Measurements from ENCODE around the genes DCAF12L1, ZNF280C and OR13H1.

GRCh38 chrX:123676767-123677395 lies 56.0 kb downstream of the THOC2 start:
- PRO-cap, 2 experiments: no peak in any of the 2 experiments

DNA sequence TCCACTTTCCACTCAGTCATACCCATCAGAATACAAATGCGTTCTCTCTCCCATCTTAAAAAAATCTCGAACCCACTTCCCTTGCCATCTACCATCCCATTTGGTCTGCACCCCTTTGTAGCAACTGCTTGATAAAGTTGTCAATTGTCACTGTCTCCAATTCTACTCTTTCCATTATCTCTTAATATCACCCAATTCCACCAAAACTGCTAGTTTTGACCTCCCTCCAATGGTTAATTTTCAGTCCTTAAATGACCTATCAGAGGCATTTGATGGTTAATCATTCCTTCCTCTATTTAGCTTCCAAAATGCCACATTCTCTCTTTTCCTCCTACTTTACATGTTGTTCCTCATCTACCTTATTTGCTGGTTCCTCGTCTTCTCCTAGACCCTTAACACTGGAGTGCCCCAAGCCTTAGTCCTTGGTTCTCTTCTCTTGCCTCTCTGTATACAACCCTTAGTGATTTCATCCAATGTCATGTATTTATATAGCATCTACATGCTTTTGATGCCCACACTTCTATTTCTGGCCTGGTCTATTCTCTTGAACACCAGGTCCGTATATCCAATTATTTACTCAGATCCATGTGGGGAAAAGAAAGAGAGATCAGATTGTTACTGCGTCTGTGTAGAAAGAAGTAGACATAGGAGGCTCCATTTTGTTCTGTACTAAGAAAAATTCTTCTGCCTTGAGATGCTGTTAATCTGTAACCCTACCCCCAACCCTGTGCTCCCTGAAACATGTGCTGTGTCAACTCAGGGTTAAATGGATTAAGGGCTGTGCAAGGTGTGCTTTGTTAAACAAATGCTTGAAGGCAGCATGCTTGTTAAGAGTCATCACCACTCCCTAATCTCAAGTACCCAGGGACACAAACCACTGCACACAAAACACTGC lies 53.5 kb downstream of the THOC2 start:
- PRO-cap, 2 experiments: no peak in any of the 2 experiments

DNA sequence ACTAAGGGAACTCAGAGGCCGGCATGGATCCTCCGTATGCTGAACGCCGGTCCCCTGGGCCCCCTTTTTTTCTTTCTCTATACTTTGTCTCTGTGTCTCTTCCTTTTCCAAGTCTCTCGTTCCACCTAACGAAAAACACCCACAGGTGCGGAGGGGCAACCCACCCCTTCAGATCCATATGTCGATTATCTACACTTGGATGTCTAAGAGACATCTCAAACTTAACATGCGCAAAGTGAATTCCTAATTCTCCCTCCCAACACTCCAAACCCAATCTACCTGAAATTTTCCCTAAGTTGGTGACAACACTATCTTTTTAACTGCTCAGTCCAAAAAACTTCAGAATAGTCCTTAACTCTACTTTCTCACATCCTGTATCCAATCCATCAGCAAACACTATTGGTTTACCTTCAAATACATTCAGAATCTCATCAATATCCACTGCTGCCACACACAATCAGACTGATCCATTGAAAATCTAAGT lies 52.3 kb downstream of the THOC2 start:
- PRO-cap, 2 experiments: no peak in any of the 2 experiments

GRCh38 chrX:124194234-124194712 lies 138.2 kb upstream of the TEX13D start:
- PRO-cap, 2 experiments: no peak in any of the 2 experiments

- PRO-cap, 2 experiments: peak in 2 of 2 experiments; most common plus-strand start chrX:124217719 (in 1); most common minus-strand start chrX:124217629 (in 1)
These were observed 114.8 kb upstream of the TEX13D start for GRCh38 chrX:124217350-124218326.

- PRO-cap, 2 experiments: no peak in any of the 2 experiments
These were observed 74.8 kb downstream of the TEX13C start for GRCh38 chrX:125394429-125394851.

DNA sequence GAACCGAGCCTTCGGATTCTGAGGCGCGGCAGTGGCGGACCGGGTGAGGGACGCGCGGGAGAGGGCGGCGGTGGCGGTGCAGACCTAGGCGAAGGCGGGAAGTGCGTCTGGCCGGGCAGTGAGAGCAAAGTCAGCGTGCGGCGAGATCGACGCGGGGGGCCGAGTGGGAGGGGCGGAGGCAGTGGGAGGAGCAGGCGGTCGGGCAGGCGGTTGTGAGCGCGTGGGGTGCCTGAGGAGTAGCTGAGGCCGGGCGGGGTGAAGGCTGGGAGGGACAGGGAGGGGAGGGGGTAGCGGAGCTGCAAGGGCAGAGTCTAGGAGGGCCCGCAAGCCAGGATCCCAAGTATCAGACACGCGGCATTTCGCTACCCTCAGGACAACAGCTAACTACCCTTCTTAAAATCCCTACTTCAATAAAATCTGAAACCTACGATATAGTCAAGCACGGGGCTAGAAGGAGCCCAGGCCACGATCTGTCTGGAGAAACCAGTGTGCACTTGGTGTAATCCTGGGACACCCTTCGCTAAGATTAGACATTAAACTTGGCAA lies at the start of gene DCAF12L1:
DCAF12L1 (minus strand) TSS at position 109 of the 546 bp plus-strand sequence.
- PRO-cap, 2 experiments: no peak in any of the 2 experiments

DNA sequence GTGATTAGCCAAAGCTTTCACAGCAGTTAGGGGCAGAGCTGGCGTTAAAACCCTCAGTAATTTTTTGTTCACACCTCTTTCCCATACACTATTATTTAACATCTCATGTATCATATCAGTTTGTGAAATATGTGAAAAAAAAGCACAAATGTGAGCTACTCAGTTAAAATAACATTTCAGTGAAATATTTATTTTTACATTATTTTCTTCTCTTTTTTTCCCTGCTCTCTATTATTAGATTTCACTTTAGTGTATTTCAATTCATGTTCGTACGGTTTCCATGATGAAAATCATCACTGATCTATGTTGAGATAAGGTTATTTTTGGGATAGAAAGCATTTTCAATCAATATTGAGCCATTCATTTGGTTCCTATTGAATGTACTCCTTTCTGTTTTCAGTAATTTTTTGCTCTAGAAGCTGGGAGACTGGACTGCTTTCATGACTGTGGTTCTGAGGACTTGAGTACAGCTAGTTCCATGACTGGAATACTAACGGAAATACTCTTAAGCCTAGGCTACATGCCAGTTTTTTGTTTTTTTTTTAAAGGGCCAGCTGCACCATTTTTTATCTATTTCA lies 16.5 kb downstream of the PRR32 start:
- PRO-cap, 2 experiments: no peak in any of the 2 experiments

- PRO-cap, 2 experiments: no peak in any of the 2 experiments
These were observed 25.6 kb downstream of the SMARCA1 start for GRCh38 chrX:129497621-129498119.

GRCh38 chrX:129701778-129702265 lies 37.0 kb upstream of the XPNPEP2 start:
- PRO-cap, 2 experiments: no peak in any of the 2 experiments

DNA sequence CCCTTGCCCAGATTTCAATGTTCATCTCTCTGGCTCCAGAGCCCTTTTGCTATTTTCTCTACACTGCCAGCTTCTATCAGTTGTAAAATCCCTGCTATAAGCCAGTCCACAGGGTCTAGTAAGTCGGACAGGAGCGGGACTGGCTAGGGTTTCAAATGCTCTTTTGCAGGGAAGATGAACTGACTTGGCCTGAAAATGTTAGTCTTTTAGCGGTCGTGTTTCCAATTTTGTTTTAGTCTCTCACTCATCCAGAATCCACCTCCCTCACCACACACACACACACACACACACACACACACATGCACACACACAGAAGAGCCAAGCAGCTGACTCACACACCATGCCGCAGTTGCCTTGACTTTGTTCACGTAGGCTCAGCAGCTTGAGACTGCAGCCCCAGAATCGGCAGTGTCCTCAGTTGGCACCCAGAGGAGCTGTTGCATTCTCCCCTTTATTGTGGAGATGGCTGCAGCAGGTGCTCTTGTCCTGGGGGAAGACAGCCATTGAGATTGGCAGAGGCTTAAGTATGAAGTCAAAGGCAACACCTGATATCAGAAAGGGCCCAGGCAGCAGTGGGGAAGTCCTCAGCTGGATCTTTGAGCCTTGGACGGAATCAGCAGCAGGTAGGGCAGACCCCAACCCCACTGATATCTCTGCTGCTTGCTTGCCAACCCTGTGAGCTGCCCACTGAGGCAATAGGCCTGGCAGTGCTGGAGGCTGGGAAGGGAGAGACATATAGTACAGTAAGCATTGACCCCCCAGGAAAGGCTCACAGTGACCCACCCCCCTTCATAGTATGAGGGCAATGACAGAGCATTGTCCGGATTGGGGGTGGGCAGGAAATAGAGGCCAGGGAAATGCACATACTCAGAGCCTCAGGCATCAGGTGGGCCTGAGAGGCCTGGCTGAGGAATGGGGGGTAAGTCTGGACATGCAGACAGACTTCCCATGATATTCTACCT lies 20.8 kb upstream of the XPNPEP2 start:
- PRO-cap, 2 experiments: no peak in any of the 2 experiments

GRCh38 chrX:129930770-129931324 lies 24.9 kb downstream of the UTP14A start:
- PRO-cap, 2 experiments: no peak in any of the 2 experiments

GRCh38 chrX:130020744-130021316 lies 38.4 kb downstream of the BCORL1 start:
- PRO-cap, 2 experiments: no peak in any of the 2 experiments

- PRO-cap, 2 experiments: no peak in any of the 2 experiments
These were observed 46.2 kb downstream of the ELF4 start for GRCh38 chrX:130064137-130064538.

DNA sequence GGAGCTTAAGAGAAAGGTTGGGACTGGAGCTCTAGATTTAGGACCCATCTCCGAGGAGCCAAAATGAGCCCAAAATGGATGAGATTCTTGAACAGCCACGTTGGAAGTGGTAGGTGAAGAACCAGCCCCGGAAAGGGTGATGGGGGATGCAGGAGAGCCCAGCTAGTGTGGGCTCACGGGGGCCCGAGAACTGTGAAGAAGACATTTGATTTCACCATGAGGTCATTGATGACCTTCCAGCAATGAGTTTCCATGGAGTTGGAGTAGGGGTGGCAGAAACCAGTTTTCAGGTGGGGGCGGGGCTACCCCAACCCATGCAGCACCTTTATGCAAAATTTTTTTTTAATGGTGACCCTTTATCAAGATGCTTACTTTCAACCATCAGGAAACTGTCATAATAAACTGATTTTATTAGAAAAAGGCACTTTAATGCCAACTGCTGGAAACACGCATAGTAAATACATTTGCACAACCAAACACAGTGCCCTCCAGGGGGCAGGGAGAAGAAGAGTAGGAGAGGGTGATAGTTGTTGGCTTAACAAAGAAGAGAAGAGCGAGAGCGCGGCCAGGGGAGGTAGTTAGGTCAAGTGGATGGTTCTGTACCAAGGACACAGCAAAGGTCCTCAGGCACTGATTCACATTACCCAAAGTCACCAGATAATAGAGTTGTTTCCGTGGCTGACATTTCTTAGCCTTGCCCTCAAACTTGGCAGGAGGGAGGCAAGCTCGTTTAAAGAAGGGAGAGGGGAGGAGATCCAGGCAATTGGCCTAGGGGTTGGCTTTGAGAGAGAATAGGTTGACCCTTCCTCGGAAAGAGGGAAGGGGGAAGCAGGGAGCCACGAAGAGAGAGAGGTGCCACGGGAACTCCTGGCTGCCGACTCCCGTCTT lies 45.5 kb downstream of the ELF4 start:
- PRO-cap, 2 experiments: no peak in any of the 2 experiments

DNA sequence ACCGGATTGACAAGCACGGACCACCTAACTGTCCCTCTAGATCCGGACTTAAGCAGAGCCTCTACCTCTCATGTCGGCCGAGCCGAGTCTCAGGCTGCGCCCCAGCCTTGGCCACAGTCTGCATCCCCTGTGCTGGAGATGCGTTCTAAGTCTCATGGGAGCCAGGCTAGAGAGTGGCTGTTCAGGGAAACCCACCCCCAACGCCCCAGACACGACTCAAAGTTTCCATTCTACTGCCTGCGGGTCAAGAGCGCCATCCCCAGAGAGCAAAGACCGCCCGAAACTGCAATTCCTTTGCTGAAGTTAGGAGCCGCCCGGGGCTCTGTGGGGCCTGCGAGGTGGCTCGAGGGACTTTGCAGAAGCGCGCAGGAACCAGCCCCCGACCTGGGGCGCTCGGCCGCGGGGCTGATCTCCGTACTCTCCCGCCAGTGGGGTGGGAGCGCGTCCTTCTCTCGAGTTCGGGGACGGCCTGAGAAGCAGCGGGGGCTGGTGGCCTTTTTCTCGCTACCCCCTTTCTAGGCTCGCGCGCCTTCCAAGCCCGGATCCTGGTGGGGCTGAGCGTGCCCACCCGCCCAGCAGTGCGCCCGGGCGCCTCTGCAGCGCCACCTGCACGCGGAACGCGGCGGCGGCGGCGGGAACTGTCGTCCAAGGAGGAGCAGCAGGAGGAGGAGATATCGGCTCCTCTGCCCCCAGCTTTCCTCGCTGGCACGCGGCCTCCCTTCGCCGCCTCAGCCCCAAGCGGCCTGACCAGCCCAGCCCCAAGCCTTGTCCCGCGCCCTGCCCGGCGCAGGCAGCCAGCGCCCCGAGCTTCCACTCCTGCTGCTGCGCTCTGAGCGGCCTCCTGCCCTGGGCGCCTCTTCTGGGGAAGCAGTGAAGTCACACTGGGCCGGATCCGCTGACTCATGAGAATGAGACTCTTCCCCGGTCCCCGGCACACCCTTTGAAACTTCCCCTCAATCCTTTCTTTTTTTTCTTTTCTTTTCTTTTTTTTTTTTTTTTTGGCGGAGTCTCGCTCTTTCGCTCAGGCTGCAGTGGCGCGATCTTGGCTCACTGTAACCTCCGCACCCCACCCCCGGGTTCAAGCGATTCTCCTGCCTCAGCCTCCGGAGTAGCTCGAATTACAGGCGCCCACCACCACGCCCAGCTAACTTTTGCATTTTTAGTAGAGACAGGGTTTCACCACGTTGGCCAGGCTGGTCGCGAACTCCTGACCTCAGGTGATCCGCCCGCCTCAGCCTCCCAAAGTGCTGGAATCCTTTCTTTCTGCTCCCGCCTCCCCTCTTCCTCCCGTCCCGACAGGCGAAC lies 10.4 kb upstream of the ELF4 start:
- PRO-cap, 2 experiments: no peak in any of the 2 experiments

DNA sequence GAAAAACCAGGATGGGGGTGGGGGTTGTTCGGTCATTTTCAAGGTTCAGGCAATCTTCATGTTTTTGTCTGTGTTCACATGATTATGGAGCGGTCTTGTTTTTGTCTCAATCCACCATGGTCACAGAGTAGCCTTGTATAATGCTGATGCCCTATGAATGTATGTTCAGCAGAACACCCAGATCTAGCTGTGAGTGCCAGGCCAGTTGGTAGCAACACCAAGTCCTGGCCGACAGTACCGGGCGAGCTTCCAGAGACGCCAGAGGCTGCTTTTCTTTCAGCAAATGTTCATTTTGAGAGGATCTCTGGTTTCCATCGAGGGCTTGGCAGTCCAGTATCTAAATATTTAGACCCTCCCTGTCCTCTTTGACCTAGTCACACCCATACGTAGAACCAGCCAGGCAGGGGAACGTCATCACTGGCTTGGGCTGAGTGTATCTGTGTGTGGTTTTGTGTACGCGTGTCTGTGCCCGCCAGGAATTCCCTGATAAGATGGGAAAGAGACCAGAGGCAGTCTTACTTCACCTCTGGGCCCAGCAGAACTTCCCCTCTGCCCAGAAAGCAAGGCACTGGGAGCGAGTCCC lies 14.7 kb upstream of the ELF4 start:
- PRO-cap, 2 experiments: no peak in any of the 2 experiments

DNA sequence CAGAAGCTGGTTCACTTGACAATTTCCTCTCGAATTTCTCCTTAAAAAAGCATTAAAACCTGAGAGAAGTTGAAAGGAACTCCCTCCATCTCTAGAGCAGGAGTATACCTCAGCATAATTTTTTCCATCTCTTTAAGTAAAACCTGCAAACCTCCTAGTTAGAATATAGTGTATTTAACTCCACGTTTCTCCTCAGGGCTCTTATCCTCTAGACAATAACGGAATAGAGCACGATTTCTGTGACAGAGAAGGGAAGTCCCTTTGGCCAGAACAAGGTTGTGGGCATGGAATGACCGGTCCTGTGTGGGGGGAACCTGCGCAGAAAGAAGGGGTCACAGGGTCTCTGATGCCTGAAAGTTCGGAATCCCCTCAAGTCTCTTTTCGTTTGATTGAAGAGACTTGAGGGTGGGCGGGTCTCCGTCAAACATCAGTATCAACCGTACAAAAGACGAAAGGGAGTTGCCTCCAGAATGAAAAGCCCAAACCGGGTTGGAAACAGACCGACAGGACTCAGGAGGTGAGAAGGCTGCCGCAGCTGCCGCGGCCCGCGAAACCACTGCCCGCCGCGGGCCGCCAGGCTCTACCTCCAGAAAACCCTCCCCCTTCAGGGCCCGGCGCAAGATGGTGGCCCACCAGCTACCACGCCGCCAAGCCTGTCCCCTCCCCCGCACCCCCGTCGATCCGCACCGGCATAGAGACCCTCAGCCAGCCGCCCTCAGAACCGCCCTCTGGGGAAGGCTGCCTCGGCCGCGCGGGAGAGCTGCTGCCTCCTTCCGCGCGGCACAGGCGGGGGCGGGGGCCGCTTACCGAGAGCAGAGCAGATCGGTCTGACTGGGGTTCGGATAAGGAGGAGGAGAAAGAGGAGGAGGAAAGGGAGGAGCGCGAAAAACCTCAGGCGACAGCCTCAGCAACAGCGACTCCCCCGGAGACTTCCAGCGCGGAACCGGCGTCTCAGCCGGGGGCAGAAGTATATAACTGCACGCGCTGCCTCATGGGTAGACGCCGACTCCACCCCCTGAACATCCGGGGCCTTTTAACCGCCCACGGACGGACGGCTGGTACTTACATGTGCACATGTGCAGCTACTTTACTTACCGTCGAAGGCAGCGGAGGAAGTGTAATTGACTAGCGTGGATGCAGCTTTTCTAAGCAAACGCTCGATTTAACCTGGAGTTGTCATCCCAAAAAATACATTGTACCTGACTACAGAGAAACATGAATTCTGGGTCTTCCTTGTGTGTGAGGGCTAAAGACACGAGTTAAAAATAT lies at the start of gene ZNF280C:
ZNF280C (minus strand) TSS at position 945 of the 1,269 bp plus-strand sequence.
- PRO-cap, 2 experiments: peak in 2 of 2 experiments; most common plus-strand start position 498 of the sequence (in 2); most common minus-strand start position 945 of the sequence (in 2)

DNA sequence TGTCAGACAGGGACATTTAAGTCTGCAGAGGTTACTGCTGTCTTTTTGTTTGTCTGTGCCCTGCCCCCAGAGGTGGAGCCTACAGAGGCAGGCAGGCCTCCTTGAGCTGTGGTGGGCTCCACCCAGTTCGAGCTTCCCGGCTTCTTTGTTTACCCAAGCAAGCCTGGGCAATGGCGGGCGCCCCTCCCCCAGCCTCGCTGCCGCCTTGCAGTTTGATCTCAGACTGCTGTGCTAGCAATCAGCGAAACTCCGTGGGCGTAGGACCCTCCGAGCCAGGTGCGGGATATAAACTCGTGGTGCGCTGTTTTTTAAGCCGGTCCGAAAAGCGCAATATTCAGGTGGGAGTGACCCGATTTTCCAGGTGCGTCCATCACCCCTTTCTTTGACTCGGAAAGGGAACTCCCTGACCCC lies 38.1 kb downstream of the IGSF1 start:
- PRO-cap, 2 experiments: no peak in any of the 2 experiments

DNA sequence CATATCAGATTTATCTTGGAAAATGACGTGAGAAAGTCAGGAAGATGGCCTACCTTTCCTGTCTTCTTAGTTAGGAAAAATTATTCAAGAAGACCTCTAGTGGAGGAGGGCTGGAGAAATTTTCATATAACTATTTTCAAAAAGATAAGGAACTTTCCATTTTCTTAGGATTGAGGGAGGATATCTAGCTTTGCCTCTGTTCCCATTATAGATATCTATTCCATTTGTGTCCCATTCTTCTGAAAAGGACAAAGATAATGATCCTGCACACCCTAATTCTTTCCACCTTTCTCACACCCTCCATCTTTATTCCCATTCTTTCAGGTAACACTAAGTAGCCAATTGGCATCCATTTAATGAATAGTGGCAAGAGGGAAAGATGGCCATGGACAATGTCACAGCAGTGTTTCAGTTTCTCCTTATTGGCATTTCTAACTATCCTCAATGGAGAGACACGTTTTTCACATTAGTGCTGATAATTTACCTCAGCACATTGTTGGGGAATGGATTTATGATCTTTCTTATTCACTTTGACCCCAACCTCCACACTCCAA lies at the start of gene OR13H1:
OR13H1 (plus strand) TSS at position 380 of the 554 bp plus-strand sequence.
- PRO-cap, 2 experiments: no peak in any of the 2 experiments